Airway epithelial cell (primary cell): ENCODE data around the genes BTBD3 and BFSP1.

DNA sequence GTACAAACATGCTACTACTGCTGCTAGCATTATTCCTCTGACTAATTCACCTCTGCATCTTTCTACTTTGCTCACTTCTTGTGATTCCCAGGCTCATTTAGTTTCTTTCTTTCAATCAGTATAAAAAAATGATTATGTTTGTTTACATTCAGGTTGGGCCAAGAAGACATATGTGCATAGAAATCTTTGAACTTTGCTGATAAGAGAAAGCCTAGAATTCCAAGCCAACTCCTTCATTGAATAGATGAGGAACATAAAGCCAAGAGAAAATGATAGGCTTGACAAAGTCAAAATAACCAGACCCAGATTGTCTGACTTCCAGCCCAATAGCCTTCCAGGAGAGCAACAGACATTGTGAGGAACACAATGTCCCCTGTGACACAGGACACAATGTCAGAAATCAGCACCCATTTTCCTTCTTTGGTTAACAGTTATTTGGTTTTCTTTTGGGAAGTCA, 320.9 kb upstream of the JAG1 start:
- RAMPAGE, long total RNA = no peak

- RAMPAGE, long total RNA = no peak
Measured at GRCh38 chr20:11108025-11108499, 434.3 kb upstream of the JAG1 start.

DNA sequence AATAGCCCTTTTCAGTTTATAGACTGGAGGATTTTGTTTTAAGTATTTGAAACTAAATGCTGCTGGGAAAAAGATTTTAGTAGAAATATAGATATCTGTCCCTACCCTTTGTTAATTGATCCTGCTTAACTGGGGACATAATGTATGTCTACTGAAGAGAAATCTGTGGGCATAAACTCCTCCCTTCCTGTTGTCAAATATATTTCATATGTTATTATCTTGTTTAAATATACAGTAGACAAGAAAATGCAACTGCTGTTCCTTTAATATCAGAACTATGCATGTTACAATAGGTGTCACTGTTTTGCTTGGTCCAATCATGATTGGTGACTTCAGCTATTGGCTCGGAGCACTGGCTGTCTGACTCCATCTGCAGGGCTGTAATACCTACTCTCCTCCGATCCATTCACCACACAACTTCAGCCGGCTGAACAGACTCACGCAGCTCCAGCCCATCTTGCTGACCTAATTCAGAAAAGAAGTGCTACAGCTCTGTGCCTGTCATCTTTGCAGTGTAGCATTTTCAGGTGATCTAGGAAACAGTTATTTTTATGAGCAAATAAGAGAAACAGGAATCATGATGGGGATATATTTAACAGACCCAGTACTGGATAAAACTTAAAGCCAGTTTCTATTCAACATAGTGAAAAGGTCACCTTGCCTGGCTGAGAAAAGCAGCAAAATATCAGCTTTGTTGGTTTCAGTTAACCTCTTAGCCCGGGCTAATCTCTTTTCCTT, at the start of gene BTBD3:
Gene BTBD3 (plus strand): TSS at position 409 of the 738 bp plus-strand sequence.
- RAMPAGE, long total RNA = no peak

GRCh38 chr20:12594602-12595160, 414.1 kb upstream of the SPTLC3 start:
- RAMPAGE, long total RNA = no peak

GRCh38 chr20:13029806-13030450, 21.2 kb downstream of the SPTLC3 start:
- RAMPAGE, long total RNA = no peak

DNA sequence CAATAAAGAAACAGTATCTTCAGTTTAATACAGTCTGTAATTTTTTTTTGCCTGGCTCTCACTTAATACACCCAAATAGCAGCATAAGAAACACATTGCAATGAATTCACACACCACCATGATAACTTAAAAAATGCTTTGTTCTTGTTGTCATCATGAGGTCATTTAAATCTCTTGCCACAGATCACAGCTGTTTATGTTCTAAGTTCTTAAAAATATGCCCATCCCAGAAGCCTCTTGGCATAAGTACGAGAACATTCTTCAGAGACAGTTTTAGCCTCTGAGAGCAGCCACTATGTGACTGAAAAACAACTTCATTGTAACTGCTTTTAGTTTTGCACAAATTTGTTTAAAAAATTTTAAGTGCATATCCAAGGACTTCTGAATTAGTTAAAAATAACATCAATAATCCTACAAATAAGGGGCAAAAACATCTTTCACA, 47.9 kb downstream of the ESF1 start:
- RAMPAGE, long total RNA = no peak

- RAMPAGE, long total RNA = no peak
Measured at GRCh38 chr20:13774905-13775393, 9.8 kb downstream of the ESF1 start.

- RAMPAGE, long total RNA = no peak
Measured at GRCh38 chr20:13852244-13852720, 67.5 kb downstream of the NDUFAF5 start.

DNA sequence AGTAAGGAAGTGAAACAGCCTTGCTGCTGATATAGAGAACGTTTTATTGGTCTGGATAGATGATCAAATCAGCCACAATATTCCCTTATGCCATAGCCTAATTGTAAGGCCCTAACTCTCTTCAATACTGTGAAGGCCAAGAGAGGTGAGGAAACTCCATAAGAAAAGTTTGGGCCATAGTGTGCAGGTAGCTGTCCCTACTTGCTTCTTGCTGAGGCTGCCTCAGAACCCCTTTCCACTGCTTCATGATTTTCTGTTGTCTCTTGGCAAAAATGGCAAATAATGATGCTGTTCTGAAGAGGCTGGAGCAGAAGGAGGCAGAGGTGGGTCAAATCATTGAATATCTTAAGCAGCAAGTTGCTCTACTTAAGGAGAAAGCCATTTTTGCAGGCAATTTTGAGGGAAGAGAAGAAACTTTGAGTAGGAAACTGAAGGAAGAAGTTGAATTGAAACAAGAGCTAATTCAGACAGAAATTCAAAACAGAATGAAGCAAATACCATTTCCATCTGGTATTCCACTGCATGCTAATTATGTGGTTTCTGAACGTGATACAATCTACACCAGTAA, 131.9 kb downstream of the MACROD2 start:
- RAMPAGE, long total RNA = no peak

- RAMPAGE, long total RNA = no peak
Measured at GRCh38 chr20:15699337-15700034, 873.8 kb downstream of the KIF16B start.

DNA sequence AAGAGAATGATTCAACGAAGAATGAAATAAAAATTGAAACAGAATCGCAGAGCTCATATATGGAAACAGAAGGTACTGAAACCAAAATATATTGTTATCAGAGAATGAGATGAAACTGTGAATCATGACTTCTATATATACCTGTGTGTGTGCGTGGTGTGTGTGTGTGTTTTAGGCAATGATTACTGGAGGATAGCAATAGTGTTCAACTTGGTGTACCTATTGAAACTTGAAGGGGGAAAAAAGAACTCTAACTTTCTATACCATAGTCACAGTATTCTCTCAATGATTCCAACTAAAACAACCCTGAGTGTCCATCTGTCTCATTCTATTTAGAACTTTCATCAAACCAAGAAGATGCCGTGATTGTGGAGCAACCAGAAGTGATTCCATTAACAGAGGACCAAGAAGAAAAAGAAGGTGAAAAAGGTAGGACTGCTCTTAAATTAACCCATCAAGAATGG, 586.5 kb downstream of the KIF16B start:
- RAMPAGE, long total RNA = no peak

GRCh38 chr20:16536974-16537478, 36.2 kb downstream of the KIF16B start:
- RAMPAGE, long total RNA = no peak

DNA sequence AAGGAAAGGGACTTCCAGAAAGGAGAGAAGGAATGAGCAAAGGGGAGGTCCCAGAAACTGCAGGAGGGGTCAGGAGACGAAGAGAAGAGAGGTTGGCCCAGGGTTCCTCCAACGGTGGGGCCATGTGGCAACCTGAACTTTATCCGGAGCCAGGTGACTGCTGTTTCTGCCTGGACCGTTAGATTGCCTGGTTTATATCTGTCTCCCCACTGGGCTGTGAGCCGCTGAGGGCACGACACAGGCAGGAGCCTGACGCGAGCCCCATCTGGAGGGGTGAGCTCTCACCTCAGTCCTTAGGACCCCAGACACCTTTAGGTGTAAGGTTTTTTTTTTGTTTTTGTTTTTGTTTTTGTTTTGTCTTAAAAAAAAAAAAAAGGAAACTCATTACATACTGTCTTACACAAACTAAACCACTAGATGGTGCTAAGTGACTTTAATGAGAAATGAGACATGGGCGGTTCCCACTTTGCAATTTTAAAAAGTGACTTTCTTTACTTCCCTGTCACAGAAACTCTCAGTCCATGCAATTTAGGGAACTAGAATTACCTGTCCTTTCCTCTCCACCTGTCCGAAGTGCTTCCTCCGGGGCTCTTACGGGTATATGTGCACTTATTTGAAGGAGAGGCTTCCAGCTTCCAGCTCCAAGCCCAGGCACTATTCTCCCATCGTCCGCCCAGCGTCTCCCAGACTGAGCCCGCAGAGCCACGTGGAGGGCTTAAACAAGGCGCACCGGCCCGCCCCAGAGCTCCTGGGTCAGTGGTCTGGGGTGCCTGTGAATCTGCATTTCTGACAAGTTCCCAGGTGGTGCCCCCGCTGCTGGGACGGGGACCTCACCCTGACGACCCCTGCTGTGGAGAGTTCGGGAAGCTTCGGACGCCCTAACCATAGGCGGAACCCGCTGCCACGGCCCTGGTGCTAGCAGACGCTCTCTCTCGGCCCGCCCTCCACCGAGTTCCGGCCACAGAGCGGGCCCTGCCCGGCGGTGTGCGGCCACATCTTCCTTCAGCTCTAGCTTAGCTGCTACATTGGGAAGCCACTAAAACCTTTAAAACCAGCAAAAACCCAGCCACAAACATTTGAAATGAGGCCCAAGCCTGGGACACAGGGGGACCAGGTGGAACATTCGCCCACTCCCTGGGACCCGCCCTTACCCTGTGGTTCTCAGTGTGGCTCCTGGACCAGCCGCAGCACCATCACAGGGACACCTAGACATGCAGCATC, 26.2 kb downstream of the BFSP1 start:
- RAMPAGE, long total RNA = no peak

- RAMPAGE, long total RNA = no peak
Measured at GRCh38 chr20:17520489-17520945, 10.7 kb downstream of the BFSP1 start.

DNA sequence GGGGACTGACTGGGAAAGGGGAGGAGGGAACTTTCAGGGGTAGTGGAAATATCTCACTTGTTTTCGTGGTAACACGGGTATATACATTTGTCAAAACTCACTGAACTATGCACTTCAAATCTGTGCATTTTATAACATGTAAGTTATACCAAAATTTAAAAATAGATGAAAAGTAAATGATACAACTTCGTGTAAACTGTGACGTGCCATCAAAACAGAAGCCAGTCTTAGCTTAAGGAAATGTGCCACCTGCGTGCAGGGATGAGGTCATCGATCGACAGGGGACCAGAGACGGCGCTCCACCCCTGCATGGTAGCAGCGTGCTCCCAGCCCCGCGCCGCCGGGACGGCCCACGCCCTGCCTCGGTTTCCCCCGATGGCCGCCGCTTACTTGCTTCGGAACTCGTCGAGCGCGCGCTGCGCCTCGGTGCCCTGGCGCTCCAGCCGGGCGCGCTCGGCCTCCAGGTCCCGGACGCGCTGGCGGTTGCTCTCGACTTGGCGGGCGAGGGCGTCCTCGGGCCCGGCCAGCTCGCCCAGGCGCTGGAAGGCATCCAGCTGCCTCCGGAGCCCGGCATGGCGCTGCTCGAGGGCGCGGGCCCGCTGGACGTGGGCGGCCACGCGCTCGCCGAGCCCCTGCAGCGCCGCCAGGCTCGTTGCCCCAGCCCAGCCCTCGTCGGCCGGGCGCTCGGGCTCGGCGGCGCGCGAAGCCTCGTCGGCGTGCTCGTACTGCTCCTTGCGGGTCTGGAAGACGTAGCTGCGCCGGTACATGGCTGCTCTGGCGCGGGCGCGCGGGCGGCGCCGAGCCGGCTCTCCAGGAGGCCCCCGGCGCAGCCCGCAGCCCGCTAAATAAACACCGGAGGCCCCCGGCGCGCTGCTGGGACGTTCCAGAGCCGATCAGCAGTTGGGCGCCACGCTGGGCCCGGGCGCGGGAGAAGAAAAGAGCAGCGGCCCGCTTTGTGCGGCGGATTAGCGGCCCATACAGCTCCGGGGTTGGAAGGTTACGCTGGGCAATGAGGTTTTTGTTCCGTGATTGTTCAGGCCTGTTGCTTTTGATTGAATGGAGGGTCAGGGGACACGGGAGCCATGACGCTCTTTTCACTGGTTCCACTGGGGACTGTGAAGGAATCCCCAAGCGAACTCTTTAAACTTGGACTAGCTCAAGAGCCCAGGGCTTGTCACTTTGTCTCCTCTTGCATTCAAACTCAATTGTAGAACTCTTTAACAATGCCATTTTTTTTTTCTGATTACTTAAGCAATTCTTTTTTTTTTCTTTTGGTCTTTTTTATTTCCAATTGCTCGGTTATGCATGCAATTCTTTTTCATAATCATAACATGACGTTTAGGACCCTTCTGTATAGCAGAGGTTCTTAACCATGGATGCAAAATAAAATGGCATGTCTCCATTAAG, at the start of gene BFSP1:
Gene BFSP1 (minus strand): TSS at position 817 of the 1,407 bp plus-strand sequence.
- RAMPAGE, long total RNA = no peak

DNA sequence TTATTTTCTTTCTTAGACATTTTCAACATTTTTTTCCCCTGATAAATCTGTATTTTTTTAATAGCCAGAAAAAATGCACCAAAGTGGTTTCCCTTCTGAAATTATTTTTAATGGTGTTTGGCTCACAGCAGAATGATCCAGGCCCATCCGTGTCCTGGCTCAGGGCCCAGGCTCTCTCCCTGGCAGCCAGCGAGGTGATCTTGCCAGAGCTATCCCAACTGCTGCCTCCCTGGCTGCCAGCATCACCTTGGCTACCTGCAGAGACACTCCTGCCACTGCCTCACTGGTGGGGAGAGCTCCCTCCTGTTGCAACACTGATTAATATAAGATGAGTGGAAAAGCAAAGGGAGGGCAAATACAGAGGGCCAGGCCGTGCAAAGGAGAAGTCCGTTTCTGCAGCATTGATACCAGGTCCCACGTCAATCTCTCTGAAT, 13.0 kb upstream of the DSTN start:
- RAMPAGE, long total RNA = no peak

- RAMPAGE, long total RNA = no peak
Measured at GRCh38 chr20:17613236-17614349, 43.7 kb downstream of the DSTN start.

- RAMPAGE, long total RNA = no peak
Measured at GRCh38 chr20:17614919-17615745, 45.3 kb downstream of the DSTN start.

GRCh38 chr20:17637411-17637940, 44.6 kb downstream of the RRBP1 start:
- RAMPAGE, long total RNA = no peak

DNA sequence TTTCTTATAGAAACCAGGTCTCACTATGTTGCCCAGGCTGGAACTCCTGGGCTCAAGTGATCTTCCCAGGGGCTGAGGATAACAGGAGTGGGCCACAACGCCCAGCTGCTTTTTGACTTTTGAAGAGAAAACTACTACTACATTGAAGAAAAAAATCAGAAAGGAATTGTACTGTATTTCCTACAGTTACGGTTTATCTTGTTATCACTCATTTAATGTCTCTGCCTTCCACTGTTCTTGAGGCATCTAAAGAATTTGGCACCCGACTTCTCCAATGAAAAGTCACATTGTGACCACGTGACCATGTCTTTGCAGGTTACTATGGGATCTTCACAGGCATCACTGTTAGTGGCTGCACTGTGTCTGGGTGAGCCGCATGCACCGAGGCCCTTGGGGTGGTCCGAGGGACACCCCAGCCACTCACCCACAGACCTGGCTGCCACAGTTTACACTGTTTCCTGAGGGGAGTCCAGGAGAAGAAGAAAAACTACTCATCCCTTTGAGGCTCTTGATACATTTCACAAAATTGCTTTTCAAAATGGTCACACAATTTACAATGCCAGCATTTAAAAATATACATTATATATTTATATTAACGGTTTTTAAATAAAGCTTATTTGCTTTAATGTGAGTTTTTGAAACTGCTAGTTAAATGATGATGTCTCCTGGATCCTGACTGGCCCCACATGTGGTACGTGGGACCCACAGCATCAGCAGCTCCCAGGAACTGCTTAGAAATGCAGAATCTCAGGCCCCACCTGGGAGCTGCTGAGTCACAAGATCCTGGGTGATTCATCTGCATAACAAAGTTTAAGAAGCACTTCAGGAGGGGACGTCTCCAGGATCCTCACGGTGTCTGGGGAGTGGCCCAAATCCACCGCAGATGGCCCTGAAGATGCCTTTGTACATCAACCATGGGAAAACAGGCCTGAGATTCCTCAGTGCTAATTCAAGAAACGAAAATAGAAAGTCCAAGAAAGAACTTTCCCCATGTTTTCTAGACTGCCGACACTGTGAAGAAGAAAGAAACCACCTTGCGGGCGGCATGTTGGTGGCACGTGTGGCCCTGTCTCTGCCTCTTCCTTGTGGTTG, 26.5 kb downstream of the RRBP1 start:
- RAMPAGE, long total RNA = no peak